Fibroblast of villous mesenchyme (primary cell): ENCODE measurements around the gene TMEM209.

DNA sequence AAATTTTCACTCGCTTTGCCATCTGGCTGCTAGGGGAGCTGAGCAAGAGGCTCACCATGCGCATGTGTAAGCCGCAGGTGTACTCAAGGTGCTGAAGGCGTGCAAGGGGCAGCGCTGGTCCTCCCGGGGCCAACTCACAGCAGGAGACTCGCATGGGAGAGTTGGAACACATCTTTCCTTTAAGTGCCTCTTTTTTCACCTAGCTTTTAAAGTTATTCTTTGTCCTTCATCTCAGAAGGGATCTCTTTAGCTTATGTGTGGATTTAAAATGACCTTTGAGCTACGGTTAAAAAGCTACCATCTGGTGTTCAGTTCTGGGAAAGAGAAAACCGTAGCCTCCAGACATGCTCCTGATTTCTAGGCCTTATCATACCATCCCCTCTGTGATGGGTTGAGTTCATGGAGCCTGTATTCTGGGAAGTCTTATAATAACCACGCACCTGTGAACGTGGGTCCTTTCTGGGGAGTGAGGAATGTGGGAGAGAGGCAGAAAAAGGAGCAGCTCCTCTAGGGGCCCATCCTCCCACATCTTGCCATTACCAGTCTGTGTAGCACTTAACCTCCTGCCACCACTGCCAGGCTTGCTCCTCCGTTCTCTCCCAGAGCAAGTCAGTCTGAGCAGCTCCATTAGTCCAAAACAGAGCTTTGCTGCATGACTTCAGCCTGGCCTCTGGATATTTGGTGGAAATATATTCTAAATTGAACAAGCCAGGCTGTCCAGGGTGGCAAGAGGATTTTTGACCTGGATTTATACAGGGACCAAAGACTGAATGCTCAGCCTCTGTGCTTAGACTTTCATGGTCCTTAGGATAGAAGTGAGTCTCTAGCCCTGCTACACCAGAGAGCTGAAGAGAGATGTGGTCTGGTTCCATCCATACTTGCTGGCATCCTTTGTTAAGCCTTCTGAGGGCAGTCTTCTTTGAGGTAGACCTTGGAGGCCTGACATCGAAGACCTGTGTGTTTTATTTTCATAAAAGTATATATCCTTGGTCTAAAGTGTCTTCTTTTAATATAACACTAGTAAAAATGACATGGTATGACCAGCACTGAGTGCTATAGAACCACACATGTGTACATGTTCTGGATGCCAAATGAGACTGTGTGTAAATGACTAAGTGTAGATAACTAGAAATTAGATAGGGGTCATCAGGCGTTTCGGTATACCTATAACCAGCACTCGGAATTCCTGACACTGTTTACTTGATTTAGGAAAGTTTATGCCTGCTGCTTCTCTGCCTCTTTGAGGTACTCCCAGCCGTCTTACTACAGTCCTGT is 62.2 kb downstream of the KLHDC10 start:
- CAGE, long polyA plus RNA = no peak

- CAGE, long polyA plus RNA = no peak
Measured at GRCh38 chr7:130205267-130206140, at the start of gene TMEM209. TMEM209 (minus strand) TSS chr7:130205406.

GRCh38 chr7:130236230-130236650 is 28.6 kb downstream of the SSMEM1 start:
- CAGE, long polyA plus RNA = no peak

DNA sequence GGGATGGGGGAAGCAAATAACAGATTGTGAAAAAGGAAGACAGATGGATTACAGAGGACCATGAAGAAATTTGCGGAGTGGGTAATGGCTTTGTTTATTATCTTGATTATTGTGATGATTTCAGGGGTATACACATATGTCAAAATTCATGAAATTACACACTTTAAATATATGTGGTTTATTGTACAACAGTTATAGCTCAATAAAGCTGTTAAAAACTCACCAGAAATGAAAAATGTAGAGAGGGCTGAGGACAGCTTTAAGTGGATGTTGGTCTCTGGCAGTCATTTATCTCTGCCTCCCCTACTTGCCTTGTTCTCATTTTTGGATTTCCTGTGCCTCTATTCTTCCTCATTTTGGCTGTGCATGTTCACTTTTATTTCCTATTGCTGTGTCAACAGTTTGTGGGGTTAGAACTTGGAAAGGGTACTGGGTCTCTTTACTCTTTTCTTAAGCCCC is 18.7 kb upstream of the MEST start:
- CAGE, long polyA plus RNA = no peak

DNA sequence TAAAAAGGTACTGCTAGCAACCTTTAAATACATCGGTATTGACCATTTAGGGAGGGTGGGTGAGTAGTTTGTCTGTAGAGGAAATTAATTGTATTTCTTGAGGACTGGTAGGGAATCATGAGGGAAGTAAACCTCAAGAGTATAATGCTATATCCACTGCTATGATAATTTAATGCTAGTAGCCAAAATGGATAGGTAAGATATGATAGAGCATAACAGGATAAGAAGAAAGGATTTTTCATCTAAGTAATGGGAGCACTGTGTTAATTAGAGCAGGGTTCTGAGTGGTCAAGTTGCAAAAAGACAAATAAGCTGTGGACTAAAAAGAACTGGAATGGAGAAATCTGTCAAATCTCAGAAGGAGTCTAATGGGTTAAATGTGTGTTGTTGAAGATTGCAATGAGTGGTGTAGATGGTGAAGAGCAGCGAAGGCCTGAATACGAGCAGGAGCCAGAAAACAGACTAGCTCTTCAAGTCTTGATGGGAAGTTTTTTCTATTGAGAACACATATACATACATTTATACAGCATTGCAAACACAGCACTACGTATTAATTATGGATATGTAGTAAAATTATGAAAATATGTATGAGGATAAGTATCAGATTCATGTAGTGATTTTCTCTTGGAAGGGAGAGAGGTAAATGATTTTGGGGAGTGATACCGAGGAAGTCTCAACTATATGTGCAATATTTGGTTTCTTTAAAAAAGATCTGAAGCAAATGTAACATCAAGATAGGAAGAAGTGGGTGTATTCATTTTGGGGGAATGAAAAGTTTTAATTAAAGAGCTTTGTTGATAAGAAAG is 25.9 kb downstream of the MEST start:
- CAGE, long polyA plus RNA = no peak

GRCh38 chr7:130541115-130541812 is 49.4 kb downstream of the MEST start:
- CAGE, long polyA plus RNA = no peak

DNA sequence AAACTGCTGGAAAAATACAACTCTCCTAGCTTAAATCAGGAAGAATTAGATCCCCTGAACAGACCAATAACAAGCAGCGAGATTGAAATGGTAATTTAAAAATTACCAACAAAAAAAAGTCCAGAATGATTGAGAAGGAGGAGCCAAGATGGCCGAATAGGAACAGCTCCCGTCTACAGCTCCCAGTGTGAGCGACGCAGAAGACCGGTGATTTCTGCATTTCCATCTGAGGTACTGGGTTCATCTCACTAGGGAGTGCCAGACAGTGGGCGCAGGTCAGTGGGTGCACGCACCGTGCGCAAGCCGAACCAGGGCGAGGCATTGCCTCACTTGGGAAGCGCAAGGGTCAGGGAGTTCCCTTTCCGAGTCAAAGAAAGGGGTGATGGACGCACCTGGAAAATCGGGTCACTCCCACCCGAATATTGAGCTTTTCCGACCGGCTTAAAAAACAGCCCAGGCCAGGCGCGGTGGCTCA is 85.2 kb downstream of the MEST start:
- CAGE, long polyA plus RNA = no peak

DNA sequence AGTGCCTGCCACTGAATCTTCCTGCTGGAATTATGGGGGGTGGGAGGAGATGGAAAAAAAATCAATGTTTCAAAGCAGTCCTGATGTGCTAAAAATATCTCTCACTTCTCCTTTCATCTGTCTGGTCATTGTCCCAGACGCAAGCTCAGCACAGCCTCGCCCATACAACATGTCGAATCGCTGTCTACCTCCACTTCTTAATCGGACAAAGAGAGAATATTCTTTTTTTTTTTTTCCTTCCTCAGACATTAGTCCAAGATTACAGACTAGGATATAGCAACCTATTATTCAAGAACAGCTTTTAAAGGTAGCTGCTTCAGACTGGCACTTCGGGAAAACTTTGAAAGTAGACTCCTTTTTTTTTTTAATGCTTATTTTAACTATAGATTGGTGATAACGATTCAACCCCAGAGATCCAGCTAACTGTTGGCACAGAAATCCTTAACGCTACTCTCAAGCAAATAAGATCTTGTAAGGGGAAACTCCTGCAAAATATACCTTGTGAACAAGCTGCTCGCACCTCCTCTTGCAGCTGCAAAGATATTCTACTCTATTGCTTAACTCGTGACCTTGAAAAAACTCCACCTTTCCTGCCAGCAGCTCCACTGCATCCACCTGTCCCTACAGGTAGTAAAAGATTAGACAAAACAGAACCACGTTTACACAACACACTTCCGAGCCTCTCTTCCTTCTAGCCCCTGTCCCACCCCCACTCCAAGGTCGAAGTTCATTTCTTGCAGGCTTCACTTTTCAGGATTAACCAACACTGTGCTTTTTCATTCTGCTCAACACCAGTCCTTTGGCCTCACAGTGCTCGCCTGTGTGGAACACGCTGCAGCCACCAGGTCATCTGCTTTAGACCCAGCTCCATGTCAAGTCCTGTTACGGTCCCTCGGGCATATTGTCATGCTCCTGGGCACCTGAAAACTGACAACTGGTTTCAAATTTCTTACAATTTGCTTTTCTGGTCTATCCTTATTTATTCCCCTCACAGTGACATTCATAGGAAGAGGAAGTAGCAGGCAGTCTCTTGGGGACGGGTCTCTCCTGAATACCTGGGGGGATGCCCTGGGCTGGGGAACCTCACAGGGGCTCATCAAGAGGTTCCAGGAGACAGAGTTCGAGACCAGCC is 165.6 kb upstream of the KLF14 start:
- CAGE, long polyA plus RNA = no peak

GRCh38 chr7:130904108-130905317 is 170.5 kb upstream of the KLF14 start:
- CAGE, long polyA plus RNA = no peak

DNA sequence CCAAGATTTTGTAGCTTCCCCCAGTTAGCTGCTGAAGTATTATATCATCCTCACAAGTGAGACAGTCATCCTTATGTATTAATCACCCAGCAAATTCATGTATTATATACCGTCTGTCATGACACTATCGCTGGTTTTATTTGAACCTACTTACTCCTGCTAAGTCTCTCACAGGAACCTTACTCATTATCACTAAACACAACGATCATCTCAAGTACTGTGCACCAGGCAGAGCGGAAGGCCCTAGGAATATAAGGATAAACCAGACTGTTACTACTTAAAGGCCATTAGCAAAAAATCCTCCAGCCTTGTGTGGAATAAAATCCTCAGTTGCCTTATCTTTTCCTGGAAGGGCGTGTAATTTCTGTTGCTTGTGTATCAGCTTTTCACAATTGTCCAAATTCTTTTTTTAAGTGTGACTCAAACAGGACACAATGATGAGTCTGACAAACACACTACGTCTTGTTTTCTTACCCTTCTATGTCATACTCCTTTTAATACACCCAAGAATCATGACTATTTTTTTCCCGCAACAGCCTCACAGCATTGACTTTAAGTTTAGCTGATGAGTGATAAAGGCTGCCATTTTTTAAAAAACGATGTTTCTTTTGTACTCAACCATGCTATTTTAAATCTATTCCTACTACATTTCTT is 176.1 kb upstream of the KLF14 start:
- CAGE, long polyA plus RNA = no peak

DNA sequence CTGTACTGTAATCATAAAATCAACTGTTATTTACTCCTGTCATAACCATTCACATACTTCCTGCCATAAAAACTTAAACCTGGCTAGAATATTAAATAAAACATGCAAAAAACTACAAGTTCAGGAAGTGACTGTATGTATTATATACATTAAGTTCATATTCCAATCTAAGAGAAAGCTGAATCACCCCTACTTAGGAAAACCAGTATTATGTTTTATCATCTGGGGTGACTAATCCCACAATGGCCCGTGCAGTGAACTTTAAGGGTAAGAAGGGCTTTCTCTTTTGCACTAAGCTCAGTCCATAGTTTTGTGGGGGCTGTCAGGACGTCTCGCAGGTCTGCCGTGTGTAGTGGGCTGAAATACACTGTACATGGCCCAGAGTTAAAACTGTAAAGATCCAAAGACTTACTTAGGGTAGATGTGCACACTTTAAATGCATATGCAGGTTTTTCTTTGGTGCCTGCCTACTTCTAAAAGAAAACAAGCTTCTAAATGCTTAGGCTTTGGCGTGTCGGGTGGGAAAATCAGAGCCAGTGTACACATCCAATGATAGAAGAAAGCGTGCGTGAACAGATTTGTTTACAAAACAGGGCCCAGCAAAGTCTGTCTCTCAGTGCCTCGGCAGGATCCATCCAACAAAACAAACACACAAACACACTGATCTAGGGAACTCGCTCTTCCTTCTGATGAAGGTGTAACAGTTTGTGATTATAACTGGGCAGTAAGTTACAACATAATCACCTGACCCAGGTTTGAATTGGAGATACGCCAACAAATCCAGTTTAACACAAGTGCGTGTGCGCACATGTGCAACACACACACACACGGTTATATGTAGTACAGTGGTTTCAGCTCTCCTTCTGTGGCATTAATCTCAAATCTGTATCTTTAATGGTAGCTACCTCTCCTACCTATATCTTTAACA is 184.0 kb upstream of the KLF14 start:
- CAGE, long polyA plus RNA = no peak

GRCh38 chr7:130957711-130958482 is 223.9 kb upstream of the KLF14 start:
- CAGE, long polyA plus RNA = no peak

DNA sequence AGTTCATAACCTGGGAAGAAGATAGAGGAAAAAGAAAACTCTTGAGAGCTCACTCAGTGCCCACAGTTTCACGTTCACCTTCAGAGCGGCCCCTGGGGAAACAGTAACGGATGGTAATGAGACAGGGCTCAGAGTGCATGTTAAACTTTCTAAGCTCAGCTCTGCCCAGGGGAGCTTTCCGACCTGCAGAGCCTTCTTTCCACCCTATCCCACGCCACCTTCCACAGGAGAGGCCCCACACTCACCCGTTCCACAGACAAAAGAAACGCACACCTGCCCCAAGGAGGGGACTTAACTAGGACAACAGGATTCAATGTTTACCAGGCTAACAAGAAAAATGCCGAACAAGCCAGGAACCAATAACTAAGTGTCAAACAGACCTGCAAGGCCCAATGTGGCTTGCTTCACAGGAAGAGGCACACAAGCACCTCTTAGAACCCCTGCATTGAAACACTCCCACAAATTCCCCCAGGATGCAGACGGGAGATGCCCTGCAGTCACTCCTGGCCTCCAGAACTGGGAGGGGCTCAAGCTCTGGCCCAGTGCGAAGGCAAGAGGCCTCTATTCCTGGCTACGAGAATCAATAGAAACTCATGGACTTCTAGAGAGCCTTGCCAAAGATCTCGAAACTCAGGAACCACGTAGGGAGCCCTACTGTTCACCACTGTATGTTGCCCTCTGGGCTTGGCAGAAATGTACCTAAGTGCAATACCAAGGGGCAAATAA is 260.2 kb upstream of the KLF14 start:
- CAGE, long polyA plus RNA = no peak

- CAGE, long polyA plus RNA = no peak
Measured at GRCh38 chr7:131008659-131009150, 274.7 kb upstream of the KLF14 start.

DNA sequence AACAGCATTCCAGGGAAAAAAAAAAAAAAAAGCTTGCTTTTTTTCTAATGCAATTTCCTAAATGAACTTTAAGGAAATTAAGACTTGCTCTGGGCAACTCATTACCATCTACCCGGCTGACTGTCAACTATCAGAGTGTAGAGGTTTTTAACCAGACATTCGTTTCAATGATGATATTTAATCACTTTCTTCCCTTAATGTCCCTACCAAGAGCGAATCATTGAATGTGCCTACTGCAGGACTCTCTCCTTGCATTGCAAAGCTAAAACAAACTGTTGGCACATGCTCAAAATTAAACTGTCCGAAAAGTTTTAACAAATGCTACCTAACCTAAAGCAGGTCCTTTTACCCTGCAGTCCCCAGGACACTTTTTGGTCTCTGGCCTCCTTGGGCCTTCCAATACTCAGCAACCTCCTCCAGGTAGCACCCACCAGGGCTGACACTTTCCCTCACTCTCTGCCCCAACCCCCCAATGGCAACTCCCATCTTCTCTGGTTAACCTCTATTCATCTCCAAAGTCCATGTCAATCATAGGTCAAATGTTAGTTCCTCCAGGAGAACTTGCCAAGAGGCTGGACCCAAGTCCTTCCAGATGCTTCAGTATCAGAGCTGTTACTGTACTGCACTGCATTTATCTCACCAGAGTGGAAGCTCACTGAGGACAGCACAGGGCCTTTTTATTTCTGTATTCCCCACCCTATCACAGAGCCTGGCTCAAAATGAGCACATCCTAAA is 294.8 kb upstream of the KLF14 start:
- CAGE, long polyA plus RNA = no peak

DNA sequence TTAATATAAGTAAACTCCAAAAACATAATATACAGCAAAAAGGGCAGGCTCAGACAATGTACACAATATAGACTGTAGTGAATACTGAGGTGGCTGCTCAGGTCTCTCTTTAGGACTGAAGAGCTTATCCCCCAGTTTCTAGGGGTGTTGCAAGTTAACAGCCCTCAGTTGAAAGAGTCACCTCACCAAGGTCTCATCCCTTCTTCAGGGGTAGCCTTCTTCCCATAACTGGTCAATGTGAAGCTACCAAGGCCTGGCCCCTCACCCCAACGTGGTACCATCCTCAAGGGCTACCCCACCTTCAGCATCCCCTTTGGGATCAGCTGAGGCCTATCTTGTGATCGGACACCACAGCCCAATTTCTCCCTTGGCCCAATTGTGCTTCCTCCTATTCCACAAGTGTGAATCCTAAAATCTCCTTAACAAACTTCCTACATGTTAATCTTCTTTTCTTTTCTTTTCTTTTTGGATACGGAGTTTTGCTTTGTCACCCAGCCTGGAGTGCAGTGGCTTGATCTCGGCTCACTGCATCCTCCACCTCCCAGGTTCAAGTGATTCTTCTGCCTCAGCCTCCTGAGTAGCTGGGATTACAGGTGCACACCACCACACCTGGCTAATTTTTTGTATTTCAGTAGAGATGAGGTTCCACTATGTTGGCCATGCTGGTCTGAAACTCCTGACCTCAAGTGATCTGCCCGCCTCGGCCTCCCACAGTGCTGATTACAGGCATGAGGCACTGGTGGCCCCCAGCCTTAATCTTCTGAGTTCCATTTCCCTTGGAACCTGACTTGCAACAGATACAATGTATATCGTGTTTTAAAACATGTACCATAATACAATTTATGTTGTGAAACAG is 289.4 kb upstream of the MKLN1 start:
- CAGE, long polyA plus RNA = no peak

DNA sequence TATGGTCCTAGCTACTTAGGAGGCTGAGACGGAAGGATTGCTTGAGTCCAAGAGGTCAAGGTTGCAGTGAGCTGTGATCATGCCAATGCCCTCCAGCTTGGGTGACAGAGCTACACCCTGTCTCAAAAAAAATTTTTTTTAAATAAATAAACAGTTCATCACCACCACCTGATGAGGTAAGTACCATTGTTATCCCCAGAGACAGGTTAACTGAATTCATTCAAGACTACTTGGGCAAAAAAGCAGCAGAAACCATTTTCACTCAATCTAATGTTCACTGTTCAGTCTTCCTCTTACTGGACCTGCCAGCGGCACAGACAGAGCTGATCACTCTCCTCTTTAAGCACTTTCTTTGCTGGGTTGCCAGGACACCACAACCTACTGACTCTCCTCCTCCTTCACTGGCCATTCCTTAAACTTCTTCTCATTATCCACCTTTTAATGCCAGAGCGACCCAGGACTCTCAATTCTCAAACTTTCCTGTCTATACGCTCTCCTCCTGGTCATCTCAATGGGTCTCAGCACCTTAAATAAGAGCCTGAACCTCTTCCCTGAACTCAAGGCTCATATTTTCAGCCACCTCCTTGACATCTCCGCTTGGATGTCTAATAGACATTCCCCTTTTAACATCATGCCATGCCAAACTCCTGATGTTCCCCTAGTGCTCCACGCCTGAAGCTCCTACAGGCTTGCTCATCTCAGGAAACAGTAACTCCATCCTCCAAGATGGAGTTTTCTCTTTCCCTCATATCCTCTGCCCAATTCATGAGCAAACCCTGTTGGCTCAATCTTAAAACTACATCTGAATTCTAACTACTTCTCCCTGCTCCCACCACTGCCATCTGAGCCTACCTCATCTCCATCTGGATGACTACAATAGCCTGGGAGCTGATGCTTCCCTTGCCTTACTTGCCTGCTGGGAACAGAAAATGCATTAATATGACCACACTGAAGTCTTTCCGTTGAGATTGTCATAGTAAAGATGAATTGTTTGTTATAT is 272.0 kb upstream of the MKLN1 start:
- CAGE, long polyA plus RNA = no peak

DNA sequence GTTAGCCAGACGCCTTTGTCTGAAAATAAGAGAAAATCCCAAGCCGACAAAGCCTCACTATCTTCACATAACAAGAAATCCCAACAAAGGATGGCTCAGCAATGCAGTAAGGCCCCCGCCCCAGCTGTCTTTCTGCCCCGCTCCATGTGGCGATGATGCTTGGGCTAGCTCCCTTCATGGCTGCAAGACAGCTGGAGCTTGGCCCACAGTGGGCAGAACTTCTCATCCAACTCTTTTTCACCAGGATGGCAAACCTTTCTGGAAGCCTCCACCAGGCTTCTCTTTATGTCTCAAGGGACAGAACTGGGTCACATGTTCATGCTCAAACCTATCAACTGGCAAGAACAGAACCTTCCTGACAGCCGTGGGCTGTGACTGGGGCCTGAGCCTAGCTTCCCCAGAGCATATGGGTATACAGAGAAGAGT is 260.5 kb upstream of the MKLN1 start:
- CAGE, long polyA plus RNA = no peak

DNA sequence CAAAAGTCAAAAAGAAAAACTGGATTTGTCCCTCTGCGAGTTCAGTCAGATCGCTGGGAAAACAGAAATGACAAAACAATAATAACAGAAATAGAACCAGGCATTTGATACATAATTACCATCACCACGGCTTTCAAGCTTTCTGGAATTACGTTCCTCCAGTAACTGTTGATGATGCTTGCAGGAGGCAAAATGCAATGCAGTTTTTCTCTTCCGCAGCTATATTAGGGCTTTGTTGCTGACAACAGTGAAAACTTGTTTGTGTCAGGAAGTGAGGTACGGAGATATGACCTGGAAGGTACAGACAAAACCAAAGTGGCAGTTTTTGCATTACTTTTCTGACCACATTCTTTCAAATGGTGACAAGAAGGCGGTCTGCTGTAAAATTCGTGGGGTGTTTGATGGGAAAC is 219.2 kb upstream of the MKLN1 start:
- CAGE, long polyA plus RNA = no peak

- CAGE, long polyA plus RNA = no peak
Measured at GRCh38 chr7:131231175-131232108, 96.2 kb upstream of the MKLN1 start.